Cytotoxic T cell (primary cell): ENCODE results near the genes RPLP0 and MSI1.

GRCh38 chr12:119710800-119711896, 43.2 kb downstream of the PRKAB1 start:
- PRO-cap, 2 experiments, result no peak in any of the 2 experiments

DNA sequence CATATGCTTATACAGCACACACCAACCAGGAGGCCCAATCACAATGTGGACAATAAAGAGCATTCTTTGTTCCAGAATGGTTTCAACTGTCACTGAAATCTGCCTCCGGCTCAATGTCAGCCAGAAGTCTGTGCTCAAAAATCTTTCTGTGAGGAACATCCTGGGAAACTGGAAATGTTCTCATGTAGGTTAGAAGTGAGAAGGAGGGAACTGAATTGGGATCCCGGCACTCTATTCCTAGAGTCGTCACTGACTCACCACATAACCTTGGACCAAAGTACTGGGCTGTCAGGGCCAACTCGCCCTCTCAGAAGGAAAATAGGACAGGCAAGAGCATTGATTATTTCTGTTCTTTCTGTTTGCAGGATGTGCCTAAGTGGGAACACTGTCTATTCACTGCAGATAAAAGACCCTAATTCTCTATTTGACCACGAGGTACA, 57.6 kb downstream of the PRKAB1 start:
- PRO-cap, 2 experiments, result no peak in any of the 2 experiments

DNA sequence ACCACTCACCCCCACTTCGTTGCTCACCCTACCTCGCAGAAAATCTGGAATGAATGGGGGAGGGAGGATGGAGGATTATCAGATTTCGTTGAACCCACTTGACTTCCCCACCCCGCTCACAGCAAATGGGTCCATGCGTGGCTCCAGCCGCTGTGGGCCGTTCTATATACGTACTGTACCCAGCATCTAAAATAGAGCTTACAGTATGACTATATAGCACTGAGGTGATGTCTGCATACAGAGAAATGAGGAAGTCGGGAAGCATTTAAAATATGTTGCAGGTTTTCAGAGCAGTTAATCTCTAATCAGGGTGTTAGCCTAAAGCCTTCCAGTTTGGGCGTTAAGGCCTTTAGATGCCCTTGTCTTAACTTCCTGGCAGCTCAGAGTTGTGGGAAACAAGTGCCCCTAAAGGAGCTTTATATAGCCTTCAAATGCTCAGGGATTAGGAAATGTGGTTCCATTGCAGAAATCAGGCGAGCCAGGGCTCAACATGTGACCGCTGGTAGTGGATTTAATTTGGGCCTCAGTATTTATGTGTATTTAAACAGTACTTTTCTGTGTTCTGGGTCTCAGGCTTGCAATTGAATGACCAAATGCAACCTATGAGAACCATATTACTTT, 1.4 kb downstream of the BICDL1 start:
- PRO-cap, 2 experiments, result peak in 1 of 2 experiments; most common plus-strand start position 551 of the sequence (in 1)

DNA sequence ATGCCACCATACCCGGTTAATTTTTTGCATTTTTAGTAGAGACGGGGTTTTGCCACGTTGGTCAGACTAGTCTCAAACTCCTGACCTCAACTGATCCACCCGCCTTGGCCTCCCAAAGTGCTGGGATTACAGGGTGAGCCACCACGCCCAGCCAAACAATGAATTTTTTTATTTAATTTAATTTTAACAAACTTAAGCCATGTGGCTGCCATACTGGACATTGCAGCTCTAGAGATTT, 1.1 kb downstream of the GCN1 start:
- PRO-cap, 2 experiments, result peak in 1 of 2 experiments; most common minus-strand start position 157 of the sequence (in 1)

- PRO-cap, 2 experiments, result peak in 2 of 2 experiments; most common minus-strand start chr12:120201107 (in 2)
Measured at GRCh38 chr12:120200332-120201235, at the start of gene RPLP0. TSS of gene RPLP0 (minus strand) at chr12:120201111.

DNA sequence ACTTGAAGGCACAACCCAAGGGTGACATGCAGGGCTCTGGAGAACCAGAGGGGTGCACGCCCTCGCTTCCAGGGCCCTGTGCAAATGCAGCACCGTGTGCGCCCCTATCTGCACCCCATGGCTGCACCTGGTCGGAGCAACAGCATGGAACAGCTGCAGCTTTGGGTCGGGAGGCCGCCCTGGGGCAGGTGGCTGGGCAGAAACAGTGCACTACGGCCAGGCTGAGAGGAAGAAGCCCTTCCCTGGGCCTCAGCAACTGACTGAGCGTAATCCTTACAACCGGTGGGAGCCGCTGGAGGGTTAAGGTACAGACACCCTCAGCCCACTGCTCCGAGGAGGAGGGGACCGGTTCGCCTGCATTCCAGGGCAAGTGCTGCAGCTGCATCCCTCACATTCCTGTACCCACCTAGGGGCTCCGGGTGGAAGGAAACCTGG, 27.8 kb upstream of the RPLP0 start:
- PRO-cap, 2 experiments, result no peak in any of the 2 experiments

GRCh38 chr12:120237666-120238408, 27.7 kb downstream of the PXN start:
- PRO-cap, 2 experiments, result no peak in any of the 2 experiments

GRCh38 chr12:120241983-120242759, 23.4 kb downstream of the PXN start:
- PRO-cap, 2 experiments, result no peak in any of the 2 experiments

DNA sequence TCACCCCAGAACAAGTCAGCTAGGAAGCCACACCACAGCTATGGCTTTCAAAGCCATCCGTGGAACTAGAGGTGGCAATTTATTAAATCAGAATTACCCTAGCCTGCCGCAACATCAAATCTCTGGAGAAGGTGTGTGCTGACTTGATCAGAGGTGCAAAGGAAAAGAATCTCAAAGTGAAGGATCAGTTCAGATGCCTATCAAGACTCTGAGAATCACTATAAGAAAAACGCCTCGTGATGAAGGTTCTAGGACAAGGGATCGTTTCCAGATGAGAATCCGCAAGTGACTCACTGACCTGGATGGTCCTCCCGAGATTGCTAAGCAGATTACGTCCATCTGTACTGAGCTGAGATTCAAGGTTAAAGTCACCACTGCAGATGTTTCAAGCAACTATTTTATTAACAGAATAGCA, 18.1 kb downstream of the PXN start:
- PRO-cap, 2 experiments, result no peak in any of the 2 experiments

DNA sequence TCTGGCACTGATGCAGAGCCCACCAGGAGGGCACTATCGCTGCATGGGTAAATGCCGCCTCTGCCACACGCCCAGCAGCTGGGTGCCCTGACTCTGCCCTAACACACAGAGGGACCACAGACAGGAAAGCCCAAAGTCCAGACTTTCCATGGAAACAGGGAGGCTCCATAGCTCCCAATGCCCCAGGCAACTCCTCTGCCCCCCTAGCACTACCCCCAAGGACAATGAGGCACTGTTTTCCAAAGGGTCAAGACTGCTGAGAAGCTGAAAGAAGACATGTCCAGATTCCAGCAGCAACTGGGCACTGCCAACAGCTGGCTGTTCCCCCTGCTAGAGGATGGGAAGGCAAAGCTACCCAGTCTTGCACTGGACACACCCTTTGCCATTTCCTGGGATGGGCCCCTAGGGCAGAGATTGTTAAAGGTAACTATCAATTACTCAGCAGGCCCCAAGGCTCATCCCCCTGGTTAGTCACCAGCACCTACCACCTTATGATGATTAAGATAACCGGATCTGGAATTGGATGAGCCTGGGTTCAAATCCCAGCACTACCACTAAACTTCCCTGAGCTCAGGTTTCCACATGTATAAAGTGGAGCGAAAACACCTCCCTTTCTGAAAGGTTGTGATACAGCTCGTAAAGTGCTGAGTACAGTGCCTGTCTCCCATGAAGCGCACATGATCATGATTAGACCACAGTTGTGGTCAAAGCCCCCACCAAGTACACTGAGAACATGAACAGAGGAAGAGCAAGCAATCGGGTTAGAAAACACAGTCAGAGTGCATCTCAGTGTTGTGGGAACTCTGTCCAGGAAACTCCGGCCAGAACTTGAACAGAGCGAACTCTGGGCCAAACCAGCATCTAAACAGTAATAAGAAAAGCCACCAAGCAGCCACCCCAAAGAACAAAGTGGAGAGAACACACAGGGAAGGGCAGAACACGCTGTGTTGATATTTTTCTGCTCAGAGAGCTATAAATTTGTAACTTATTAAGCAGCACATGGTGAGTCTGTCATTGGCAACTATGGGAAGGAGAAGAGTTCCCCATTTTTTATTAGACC, 3.2 kb downstream of the PXN start:
- PRO-cap, 2 experiments, result peak in 1 of 2 experiments; most common plus-strand start position 789 of the sequence (in 1)

DNA sequence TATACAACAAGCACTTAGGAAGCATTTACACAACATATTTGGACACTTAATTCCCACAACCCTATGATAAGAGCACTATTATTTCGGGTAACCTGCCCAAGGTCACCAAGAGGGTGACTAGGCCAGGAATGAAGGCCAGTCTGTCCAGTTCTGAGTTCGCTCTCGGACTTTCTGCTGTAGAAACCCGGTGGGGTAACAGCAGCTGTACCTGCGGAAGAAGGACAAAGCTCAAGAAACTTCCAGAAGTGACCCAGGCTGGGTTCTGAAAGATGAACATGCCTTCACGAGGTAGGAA, 10.8 kb downstream of the PLA2G1B start:
- PRO-cap, 2 experiments, result no peak in any of the 2 experiments

- PRO-cap, 2 experiments, result no peak in any of the 2 experiments
Measured at GRCh38 chr12:120368596-120369422, at the start of gene MSI1. TSS of gene MSI1 (minus strand) at chr12:120369164.

- PRO-cap, 2 experiments, result no peak in any of the 2 experiments
Measured at GRCh38 chr12:120454865-120455628, 8.8 kb downstream of the GATC start.

DNA sequence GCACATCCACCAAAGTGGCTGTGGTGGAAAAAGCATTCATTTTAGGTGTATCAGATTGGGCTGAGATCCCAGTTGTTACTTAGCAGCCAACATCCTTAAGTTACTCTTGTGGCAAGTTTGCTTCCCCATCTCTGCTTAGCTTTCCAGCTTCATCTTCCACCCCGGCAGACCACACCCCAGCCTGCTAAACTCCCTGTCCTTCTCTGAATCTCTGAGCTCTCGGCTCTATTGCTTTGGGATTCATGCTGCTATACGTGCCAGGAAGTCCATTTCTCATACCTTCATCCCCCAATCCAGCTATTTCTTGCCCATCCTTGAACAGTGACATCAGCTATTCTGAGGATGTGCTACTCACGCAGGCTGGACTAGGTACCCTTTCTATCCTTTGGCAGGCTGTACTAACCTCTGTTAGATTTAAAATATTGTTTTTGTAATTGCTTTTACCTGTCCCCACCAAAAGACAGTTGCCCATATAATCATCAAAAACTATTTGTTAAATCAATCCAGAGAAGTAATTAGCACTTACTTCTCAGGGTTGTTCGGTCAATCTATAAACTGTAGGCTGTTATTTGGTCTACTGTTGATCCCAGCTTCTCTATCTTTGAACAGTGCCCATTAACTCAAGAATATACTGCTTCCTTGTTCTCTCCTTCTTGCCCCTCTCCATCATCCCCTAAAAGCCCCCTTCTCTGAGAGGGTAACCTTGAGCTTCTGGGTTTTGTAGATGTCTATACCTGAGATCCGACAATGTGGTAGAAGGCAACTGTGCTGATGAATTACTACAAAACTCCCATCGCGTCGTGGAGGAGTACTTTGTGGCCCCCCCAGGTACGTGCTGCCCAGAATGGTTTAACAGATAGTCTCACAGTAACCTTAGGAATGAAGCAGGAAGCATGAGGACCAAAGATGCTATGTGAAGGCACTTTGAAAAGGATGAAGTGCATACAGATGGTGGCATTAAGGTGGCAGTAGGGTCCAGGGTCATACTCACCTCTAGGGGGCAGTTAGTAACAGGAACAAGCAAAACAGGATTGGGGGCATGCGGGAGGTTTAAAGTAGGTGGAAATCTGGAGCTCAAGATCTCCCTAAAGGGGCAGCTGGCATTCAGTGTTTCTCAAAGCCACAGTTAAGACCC, 10.5 kb downstream of the GATC start:
- PRO-cap, 2 experiments, result no peak in any of the 2 experiments

- PRO-cap, 2 experiments, result peak in 1 of 2 experiments; most common plus-strand start chr12:120536543 (in 1); most common minus-strand start chr12:120536522 (in 1)
Measured at GRCh38 chr12:120536418-120536966, 2.3 kb downstream of the RNF10 start.

DNA sequence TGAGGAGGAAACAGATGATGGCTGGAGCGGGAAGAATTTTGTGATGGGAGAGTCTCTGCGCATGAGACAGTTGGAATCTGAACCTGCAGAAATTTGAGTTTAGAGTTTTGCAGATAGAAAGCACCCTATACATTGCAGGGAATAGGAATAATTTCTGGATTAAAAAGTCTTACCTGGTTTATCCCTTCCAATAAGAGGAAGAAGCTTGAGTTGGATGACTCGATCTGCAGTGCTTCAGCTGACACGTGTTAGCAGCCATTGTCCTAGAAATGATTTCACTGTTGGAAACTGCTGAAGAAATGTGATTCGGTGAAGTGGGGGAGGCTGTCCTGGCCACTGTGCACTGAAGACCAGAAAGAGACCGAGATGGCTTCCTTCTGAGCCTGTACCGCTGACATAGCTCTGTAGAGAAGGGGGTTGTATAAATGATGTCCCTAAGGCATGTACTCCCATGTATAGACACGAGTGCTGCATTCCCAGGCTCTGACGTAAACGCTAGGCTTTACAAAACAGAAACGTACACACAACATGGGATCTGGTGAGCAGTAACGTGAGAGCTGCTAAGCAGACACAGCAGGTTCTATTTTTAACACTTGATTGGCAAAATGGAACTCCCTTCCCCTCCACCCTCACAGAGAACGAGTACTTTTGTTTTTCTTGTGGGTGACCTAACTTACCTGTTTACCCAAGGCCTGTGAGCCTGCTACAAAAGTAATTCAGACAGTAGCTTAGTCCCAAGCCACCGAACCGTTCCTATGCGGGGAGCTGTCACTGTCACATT, 35.8 kb downstream of the ACADS start:
- PRO-cap, 2 experiments, result no peak in any of the 2 experiments

- PRO-cap, 2 experiments, result no peak in any of the 2 experiments
Measured at GRCh38 chr12:120955289-120955652, 23.1 kb upstream of the HNF1A start.

GRCh38 chr12:121131917-121132513, 661 bp upstream of the P2RX7 start:
- PRO-cap, 2 experiments, result no peak in any of the 2 experiments

DNA sequence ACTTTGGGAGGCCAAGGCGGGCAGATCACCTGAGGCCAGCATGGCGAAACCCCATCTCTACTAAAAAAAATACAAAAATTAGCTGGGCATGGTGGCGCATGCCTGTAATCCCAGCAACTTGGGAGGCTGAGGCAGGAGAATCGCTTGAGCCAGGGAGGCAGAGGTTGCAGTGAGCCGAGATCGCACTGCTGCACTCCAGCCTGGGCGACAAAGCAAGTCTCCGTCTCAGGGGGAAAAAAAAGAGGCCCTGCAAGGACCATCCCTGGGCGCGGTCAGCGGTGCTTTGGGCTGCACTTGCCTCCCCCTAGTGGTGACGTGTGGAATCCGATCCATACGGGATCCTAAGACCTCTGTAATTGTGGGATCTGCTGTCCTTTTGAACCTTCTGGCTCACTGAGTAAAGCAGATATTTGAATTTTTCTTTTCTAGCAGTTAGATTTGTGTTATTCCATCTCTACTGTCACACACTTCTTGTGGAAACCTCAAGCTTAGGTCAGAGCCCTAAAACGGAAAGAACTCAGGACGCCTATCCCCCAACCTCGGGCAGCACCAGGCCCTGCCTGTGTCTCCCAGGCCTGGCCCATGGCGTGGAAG, 20.3 kb downstream of the P2RX4 start:
- PRO-cap, 2 experiments, result no peak in any of the 2 experiments

- PRO-cap, 2 experiments, result no peak in any of the 2 experiments
Measured at GRCh38 chr12:121284608-121285319, 11.7 kb downstream of the CAMKK2 start.